Choroid plexus epithelial cell (primary cell): ENCODE data around the gene DDX59.

- RRBS = no CpG with 5 or more reads among the region's 4 CpGs
Observed at GRCh38 chr1:197954923-197955430, 37.8 kb downstream of the LHX9 start.

DNA sequence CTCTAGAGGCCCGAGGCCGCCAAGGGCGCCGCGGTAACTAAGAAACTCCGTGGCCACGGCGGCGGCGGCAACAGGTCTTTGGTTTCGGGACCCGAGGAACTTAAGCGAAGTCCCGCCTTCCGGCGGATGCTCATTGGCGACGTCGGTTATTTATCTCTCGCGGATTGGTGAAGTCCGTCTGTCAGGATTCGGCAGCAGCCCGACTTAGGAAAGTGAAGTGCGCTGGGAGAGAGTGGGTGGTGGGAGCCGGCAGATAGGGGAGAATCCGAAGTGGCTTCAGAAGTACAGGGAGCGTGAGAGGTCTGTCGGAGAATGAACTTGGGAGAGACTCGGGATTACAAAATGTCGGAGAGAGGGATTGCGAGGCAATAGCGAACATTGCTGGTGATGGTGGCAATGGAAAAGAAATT is 718 bp downstream of the NEK7 start:
- RRBS = no CpG with 5 or more reads among the region's 33 CpGs

DNA sequence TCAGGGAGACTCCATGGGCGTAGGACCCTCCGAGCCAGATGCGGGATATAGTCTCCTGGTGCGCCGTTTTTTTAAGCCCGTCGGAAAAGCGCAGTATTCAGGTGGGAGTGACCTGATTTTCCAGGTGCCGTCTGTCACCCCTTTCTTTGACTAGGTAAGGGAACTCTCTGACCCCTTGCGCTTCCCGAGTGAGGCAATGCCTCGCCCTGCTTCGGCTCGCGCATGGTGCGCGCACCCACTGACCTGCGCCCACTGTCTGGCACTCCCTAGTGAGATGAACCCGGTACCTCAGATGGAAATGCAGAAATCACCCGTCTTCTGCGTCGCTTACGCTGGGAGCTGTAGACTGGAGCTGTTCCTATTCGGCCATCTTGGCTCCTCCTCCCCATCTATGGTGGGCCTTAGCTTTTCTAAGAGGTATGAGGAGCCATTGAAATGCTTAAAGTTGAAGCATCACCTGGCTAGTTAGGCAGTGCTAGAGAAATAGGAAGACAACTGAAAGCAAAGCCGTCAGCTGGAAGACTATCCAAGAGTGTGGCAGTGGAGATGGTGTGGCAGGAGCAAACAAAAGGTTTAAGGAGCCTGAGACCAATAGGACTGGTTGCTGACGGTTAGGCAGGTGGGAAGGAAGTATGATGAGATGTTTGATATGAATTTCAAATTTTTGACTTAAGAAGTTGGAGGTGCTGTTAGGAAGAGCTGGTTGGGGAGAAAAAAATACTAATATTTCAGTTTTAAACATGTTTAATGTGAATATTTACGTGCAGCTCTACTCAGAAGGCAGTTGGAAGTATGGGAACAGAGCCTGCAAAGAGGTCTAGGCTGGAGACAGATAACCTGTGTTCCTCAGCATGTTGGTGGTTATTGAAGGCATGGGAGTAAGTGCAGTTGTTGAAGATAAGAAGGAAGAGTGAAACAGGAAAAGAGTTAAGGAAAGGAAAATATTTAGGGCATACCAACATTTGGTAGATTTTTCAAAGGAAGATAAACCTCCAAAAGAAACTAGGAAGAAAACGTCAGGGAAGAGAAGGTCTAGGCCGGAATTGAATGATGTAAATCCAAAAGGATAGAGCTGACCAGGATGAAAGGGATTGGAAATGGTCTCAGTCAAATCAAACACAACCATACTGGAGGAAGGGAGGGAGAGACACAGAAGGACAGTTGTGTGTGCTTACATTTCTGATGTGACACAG is 158.7 kb downstream of the NEK7 start:
- RRBS = no CpG with 5 or more reads among the region's 29 CpGs

DNA sequence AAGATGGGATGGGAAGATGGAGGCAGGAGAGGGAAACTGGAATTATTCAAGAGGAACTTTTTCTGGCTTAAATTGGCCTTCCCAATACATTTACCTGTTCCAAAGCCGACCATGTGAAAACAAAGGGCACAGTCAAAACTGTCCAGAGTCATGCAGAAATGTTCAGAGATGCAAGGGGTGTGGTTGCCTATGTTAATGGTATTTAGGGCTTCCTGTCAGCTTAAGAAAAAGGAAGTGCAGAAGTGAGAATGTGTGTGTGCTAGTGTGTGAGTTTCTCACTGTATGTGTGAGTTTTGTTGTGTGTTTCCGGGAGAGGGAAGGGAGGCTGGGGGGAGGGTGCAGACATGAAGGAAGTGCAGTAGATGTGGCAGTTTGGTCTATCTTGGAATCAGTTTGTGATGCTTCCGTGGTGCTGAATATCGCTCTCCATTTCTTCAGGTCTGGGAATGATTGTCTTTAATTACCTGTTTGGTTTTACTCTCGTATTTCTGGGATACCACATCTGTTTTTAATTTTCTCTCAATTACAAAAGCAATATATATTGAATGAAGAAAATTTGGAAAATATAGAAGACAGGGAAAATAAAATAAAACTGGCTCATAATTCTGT is 16.5 kb upstream of the ATP6V1G3 start:
- RRBS = no CpG with 5 or more reads among the region's 5 CpGs

GRCh38 chr1:198648219-198648482 is 9.3 kb downstream of the PTPRC start:
- RRBS = no CpG with 5 or more reads among the region's 2 CpGs

DNA sequence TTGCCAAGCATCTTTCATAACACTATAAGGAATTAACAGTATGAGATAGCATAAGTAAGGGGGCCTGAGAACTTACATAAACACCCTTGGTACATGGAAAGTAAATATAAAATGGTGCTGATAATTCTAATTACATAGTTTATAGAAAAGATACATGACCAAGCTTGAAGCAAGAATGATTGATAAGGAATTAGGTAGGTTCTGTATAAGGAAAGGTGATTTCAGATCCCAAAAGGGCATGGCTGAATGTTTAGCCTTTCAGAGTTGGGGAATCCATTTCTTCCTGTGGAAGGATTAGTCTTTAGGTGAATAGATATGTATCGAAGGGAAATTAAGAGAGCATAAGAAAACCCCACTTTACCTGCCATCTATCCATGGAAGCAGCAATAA is 29.7 kb downstream of the PTPRC start:
- RRBS = no CpG with 5 or more reads among the region's 1 CpG

DNA sequence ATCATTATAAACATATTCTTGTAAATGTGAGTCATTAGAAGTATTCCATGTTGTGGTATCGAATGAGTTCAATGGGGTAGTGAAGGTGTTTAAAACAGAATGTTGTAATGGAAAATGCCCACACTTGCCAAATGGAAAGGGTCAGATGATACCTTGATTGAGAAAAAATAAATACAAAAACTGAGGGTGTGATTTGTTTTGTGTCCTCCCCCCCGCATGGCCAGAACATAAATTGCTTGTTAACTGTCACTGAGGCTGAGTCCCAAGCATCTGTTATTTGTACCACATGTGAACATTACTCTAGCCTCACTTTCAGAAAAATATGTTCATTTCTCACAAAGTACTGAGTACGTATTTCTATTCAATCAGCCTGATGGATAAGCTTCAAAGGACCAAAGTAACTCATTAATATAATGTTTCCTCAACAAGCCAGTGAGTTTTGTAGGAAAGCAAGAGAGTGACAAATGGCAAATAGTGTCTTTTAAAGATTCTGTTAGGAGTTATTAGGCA is 5.0 kb upstream of the NR5A2 start:
- RRBS = no CpG with 5 or more reads among the region's 3 CpGs

- RRBS = no CpG with 5 or more reads among the region's 11 CpGs
Observed at GRCh38 chr1:200242411-200243094, 167.3 kb downstream of the ZNF281 start.

DNA sequence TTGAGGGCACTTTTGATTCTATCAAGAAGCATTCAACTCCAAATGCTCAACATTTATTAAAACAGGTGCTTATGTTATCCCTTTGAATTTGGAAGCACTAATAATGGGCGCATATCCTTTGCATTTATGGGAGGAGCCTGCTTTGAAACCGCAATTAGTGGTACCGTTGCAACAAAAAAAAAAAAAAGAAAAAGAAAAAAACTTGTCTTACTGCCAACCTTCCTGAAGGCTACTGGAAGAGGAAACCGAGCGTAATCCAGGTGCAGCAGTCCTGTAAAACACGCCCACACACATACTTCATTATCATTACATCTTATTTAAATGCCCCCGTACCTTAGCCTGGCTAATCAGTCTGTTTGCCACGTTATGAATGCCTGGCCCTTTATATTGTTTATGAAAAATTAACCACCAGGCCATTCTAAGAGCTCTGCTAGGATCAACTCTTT is 669 bp upstream of the ZNF281 start:
- RRBS = no CpG with 5 or more reads among the region's 8 CpGs

GRCh38 chr1:200628168-200628901 is 7.8 kb upstream of the KIF14 start:
- RRBS = no CpG with 5 or more reads among the region's 8 CpGs

GRCh38 chr1:200653125-200653569 is 16.6 kb downstream of the DDX59 start:
- RRBS = no CpG with 5 or more reads among the region's 7 CpGs

- RRBS = 2% methylated on average over 28 of the region's 78 CpGs
Observed at GRCh38 chr1:200669164-200670039, at the start of gene DDX59. DDX59 (minus strand) TSS chr1:200669907.

DNA sequence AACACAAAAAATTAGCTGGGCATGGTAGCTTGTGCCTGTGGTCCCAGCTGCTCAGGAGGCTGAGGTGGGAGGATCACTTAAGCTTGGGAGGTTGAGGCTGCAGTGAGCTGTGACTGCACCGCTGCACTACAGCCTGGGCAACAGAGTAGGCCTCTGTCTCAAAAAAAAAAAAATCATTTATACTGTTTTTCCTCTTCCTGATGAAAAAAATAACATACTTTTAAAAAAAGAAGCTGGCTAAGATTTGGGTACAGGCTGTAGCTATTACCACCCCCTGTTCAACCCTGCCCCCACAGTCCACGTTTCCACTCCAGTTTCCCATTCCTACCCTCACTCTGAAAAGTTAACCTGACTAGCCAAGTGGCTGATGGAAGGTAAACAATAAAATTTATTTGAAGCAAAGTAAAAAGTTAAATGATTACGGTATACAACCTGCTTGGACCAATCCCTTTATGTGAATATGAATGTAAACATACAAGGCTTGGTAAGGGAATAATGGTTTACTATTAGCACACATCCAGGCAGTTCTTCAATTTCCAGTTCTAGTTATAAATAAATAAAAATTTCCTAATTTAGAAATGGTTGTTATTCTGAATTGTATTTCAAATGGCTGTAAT is 9.6 kb upstream of the CAMSAP2 start:
- RRBS = no CpG with 5 or more reads among the region's 3 CpGs

DNA sequence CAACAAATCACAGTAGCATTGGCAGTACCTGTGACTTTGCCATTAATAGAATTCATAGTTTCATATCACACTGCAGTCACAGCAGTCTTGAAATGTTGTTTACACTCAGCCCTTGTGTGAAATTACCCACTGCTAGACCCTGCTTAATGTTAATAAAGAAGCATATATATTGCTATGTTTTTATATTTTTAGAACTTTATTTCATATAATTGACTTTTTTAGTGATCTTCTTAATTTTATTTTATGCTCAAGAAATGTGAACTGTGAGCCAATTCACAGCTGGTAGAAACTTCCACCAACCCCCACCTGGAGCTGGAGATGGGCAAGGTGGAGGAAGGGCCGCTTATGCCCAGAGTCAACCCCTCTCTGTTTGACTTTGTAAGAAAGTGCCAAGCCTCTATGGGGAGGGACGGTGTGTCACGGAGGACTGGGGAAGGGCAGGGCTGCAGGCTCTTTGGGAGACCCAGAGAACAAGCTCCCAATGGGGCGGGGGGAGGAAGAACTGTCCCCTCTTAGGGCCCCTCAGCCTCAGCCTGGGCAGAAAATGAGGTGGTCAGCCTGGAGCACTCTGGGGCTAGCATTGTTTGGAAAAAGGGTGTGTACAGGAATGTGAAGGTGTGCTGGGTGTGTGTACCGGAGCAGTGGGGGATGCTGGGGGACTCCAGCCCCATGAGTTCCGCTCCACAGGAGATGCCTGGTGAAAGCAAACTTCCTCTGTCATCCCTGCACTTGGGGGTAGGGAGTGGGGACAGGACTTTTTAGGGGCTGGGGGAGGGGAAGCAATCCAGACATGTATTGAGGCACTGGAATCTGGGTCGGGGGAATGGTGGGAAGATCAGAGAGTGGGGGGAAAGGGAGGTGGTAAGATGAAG is 1.4 kb upstream of the INAVA start:
- RRBS = no CpG with 5 or more reads among the region's 7 CpGs

GRCh38 chr1:201016084-201016691 is 7.3 kb downstream of the KIF21B start:
- RRBS = no CpG with 5 or more reads among the region's 10 CpGs

DNA sequence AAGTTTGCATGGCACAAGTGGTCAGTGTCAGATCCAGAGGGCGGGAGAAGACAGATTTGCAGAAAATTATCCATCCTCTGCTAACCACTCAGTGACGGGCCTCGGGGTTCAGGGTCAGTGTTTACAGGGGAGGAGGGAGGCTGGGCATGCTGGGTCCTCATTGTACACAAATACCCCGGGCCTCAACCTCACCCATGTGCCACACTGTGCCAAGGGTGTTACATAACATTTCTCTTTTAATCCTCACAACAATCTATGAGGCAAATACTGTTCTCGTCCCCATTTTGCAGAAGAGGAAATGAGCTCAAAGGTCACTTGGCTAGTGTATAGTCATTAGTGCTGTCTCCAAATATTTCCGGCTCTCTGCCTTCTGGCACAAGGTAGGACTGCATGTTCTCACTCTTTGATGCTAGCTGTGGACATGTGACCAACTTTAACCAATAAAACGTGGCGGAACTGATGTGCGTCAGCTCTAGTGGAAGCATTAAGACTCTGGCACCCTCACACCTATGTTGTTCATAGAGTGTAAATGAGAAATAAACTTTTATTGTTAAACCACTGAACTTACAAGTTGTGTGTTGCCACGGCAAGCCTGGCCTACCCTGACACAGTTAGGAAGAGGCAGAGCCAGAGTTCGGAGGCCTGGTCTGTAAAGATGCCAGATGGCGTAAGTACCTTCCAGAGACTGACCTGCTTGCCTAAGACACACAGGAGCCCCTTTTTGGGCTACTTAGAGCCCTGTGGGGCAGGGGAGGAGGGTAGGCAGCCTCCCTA is 4.9 kb upstream of the KIF21B start:
- RRBS = no CpG with 5 or more reads among the region's 12 CpGs

GRCh38 chr1:201170365-201171071 is 16.2 kb upstream of the TMEM9 start:
- RRBS = under 1% methylated on average over 18 of the region's 27 CpGs

GRCh38 chr1:201259135-201259721 is 24.1 kb upstream of the PKP1 start:
- RRBS = no CpG with 5 or more reads among the region's 9 CpGs

DNA sequence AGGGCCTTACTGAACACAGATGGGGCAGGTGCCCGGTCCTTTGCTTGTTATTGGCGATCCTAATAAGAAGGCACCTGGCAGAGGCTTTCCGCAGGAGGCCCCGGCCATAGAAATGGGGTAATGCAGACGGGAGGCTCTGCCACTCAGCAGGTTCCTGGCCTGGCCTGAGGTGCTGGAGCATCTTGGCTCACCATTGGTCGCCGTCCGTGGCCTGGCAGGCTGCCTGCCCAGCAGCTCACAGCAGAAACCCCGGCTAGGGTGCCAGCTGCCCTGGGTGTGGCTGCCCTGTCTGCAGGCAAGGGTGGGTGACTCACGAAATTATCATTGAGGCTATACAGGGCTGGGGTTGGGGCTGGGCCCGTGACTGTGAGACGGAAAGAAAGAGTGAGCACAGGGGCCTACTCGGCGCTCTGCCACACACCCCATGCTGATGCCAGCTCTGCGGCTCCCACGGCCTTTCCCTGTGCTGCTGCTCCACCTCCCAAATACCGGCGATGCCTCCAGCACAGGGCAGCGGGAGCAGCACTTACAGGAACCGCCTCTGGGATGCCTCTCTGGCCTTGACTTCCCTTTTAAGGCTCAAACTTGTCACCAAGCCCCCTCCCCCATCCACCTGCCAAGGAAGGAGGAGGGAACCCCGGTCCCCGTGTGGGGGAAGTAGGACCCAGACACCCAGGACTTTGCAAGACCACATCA is 8.0 kb upstream of the PKP1 start:
- RRBS = 85% methylated on average over 4 of the region's 22 CpGs